Liver (tissue), 9 donors: ENCODE measurements around the gene ANP32D.

- PRO-cap, 5 experiments, result peak in 1 of 5 experiments; most common plus-strand start chr12:46788491 (in 1); most common minus-strand start chr12:46788261 (in 1)
- RAMPAGE, long total RNA, 2 experiments, result no peak in any of the 2 experiments
- RRBS, result no CpG with 5 or more reads among the region's 4 CpGs
Measured at GRCh38 chr12:46788094-46788617, 37.6 kb downstream of the SLC38A4 start.

DNA sequence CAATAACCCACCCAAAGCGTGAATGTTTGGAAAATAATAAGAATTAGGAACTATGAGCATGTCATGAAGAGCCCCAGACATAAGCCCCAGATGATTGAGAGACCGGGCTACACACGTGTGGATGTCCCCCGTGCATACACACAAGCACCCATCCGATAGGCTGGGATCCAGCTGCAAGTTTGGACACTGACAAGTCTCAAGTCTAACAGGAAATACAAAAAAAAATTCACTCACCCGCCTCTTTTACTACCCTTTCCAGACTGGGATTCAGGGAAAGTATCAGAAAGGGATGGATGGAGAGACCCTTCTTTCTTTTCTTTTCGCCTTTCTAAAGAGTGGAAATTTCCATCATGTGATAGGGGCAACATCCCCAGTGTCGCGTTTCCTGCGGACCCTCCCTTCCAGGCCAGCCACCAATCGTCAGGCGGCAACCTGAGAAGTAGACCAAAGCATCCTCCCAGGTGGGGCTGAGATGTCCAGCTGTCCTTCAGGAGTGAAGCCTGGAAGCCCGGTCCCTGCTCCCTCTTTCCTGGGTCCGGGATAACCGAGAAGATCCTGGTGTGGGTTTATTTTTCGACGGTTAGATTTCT is 6.4 kb upstream of the SLC38A4 start:
- PRO-cap, 5 experiments, result peak in 5 of 5 experiments; most common plus-strand start position 490 of the sequence (in 5); most common minus-strand start position 330 of the sequence (in 3)
- RAMPAGE, long total RNA, 2 experiments, result start-site peak on the minus strand in 1 of 2 experiments, centred at position 319 of the sequence, 910 to 1,697 reads per replicate
- RRBS, result no CpG with 5 or more reads among the region's 17 CpGs

- PRO-cap, 5 experiments, result peak in 4 of 5 experiments; most common plus-strand start chr12:46938583 (in 2); most common minus-strand start chr12:46938476 (in 3)
- RAMPAGE, long total RNA, 2 experiments, result start-site peak on the minus strand in 1 of 2 experiments, at chr12:46938292-46938384 at its widest, 22 reads per replicate
- RRBS, result no CpG with 5 or more reads among the region's 5 CpGs
Measured at GRCh38 chr12:46938046-46938762, 112.4 kb upstream of the SLC38A4 start.

DNA sequence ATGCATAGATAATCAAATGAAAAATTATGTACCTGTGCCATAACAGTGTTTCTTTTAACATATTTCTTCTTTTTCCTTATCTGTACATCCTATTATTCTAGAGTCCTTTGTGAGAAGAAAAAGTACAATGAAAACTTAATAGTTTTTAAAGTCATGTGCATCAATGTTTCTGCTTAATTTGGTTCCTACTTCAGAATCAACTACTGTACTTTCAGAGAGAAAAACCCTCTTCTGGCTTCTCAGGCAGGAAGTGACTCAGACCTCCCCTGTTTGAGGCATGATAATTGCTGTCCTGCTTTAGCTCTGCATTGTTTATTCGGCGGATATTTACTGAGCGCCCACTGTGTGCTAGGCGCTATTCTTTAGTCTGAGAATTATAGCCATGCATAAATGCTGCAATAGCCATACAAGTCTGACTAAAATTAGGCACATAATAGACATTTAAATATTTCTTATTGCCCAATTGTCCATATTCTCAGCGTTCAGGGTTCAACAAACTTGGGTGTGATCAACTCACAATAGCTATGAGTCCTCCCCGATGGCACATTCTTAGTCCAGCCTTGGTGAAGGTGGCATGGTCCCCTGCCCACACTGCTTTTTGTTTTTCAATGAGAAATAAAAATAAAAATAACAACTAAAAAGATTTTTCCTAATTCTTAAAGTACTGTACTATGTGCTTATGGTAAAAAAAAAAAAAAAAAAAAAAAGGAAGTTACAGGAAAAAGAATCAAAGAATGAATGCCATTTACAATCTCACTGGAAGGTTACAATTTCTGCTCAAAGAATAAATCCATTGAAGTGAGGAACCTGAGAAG is 6.1 kb upstream of the AMIGO2 start:
- PRO-cap, 5 experiments, result no peak in any of the 5 experiments
- RAMPAGE, long total RNA, 2 experiments, result no peak in any of the 2 experiments
- RRBS, result no CpG with 5 or more reads among the region's 6 CpGs

GRCh38 chr12:47206645-47207138 is 126.9 kb upstream of the AMIGO2 start:
- PRO-cap, 5 experiments, result no peak in any of the 5 experiments
- RAMPAGE, long total RNA, 2 experiments, result no peak in any of the 2 experiments
- RRBS, result no CpG with 5 or more reads among the region's 5 CpGs

- PRO-cap, 5 experiments, result no peak in any of the 5 experiments
- RAMPAGE, long total RNA, 2 experiments, result no peak in any of the 2 experiments
- RRBS, result no CpG with 5 or more reads among the region's 4 CpGs
Measured at GRCh38 chr12:47267763-47268141, 188.0 kb upstream of the AMIGO2 start.

- PRO-cap, 5 experiments, result peak in 1 of 5 experiments; most common minus-strand start chr12:47379057 (in 1)
- RAMPAGE, long total RNA, 2 experiments, result no peak in any of the 2 experiments
Measured at GRCh38 chr12:47378871-47379188, 299.1 kb upstream of the AMIGO2 start.

DNA sequence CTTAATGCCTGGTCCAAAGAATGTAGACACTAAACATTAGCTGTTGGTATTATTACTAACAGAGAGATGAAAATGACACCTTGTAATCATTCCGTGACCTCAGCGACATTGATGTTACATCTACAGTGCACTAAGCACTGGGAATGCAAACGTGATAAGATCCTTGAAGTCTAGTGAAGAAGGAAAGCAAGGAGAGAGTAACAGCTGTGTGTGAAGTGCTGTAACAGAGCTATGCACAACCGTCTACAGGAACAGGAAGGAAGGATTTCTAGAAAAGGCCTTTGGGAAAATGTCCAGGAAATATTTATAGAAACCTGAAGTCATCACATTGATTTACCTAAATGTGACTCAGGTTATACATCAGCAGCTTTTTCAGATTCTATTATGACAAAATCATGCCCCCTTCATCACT is 304.1 kb upstream of the AMIGO2 start:
- PRO-cap, 5 experiments, result no peak in any of the 5 experiments
- RAMPAGE, long total RNA, 2 experiments, result no peak in any of the 2 experiments
- RRBS, result no CpG with 5 or more reads among the region's 4 CpGs

- PRO-cap, 5 experiments, result no peak in any of the 5 experiments
- RAMPAGE, long total RNA, 2 experiments, result no peak in any of the 2 experiments
- RRBS, result no CpG with 5 or more reads among the region's 5 CpGs
Measured at GRCh38 chr12:47707819-47708598, 2.2 kb upstream of the RPAP3 start.

DNA sequence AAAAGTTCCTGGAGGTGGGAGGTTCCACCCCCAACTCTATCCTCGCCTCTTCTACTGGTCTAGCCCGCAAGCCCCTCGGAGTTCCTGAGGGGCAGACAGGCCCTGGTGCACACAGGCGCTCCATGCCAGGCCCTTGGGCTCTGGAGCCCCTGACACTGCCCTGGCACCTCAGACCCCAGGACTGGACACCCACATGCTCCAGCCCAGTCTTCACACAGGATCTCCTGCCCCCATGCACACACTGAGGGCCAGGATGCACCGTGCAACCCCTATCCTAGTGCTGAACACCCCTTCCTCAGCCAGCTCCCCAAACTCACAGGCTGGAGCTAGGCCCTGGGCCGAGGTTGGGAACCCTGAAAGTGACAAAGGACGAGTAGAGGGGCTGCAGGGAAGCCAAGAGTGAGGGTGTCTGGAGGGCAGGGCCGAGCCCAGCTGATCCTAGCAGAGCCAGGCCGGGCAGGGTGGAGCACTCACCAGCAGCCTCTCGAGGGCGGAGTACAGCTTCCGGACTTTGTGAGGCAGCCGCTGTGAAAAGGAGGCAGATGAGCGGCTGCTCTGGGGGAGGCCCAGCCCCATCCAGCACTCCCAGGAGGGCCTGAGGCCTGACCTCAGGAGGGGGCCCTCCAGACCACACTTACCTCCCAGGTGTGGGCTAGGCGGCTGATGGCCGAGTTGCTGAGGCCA is 14.5 kb upstream of the ENDOU start:
- PRO-cap, 5 experiments, result no peak in any of the 5 experiments
- RAMPAGE, long total RNA, 2 experiments, result no peak in any of the 2 experiments
- RRBS, result 36% methylated on average over 4 of the region's 16 CpGs

DNA sequence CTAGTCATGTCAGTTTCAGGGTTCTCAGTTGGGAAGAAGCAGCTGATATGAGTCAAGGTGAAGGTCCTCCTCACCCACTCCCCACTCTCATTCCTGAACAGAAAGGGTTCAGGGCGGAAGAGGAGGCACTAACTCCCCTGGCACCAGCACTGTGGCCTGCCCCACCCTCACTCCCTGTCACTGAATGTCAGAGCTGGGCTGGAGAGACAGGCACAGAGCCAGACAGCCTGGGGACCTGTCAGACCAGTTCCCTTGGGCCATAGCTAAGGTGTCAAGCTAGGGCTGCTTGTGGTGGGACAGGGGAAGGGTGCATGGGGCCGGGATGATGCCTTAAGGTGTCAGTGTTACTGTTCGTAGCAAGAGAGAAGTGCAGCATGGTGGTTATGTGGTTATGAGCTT is 3.9 kb downstream of the RAPGEF3 start:
- PRO-cap, 5 experiments, result no peak in any of the 5 experiments
- RAMPAGE, long total RNA, 2 experiments, result no peak in any of the 2 experiments
- RRBS, result no CpG with 5 or more reads among the region's 3 CpGs

- PRO-cap, 5 experiments, result no peak in any of the 5 experiments
- RAMPAGE, long total RNA, 2 experiments, result no peak in any of the 2 experiments
- RRBS, result no CpG with 5 or more reads among the region's 8 CpGs
Measured at GRCh38 chr12:47763522-47764181, 5.0 kb upstream of the RAPGEF3 start.

GRCh38 chr12:47781543-47782609 is 8.8 kb downstream of the SLC48A1 start:
- PRO-cap, 5 experiments, result no peak in any of the 5 experiments
- RAMPAGE, long total RNA, 2 experiments, result no peak in any of the 2 experiments
- RRBS, result no CpG with 5 or more reads among the region's 16 CpGs

DNA sequence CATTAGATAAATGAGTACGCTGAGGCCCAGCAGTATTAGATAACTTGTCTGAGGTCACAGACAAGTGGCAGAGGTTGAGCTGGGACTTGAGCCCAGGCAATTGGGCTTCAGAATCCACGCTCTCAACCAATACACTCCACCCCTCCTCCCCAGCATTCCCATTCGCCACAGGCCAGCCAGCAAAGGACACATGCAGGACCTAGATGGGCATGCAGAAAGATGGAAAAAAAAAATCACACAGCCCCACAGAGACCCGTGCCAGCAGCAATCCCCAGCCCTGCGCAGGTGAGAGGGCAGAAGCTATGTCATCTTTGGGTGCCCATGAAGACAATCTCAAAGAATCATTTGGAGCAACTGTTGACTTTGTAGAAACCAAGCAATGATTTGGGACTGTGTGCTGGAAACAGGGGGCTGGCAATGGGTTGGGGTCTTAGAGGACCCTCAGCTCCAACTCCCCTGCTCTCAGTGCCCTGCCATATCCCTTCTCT is 12.2 kb downstream of the HDAC7 start:
- PRO-cap, 5 experiments, result no peak in any of the 5 experiments
- RAMPAGE, long total RNA, 2 experiments, result no peak in any of the 2 experiments
- RRBS, result no CpG with 5 or more reads among the region's 5 CpGs

GRCh38 chr12:47828087-47828699 is 8.5 kb upstream of the HDAC7 start:
- PRO-cap, 5 experiments, result no peak in any of the 5 experiments
- RAMPAGE, long total RNA, 2 experiments, result no peak in any of the 2 experiments
- RRBS, result no CpG with 5 or more reads among the region's 8 CpGs

DNA sequence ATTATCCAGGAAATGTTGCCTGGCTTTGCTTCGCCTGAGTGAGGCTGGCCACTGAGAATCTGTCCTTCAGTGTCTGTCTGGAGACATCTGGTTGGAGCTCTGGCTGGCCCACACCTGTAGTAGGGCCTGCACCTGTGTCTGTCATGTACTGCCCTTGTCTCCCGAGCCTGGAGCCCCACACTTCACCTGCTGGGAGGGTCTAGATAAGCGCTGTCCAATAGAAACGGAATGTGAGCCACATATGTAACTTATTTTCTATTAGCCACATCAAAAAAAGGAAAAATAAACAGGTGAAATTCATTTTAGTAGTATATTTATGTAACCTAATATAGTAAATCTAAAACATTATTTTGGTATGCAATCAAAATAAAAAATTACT is 9.9 kb upstream of the HDAC7 start:
- PRO-cap, 5 experiments, result no peak in any of the 5 experiments
- RAMPAGE, long total RNA, 2 experiments, result no peak in any of the 2 experiments
- RRBS, result no CpG with 5 or more reads among the region's 4 CpGs

GRCh38 chr12:47844224-47845153 is 24.8 kb upstream of the HDAC7 start:
- PRO-cap, 5 experiments, result no peak in any of the 5 experiments
- RAMPAGE, long total RNA, 2 experiments, result no peak in any of the 2 experiments
- RRBS, result no CpG with 5 or more reads among the region's 30 CpGs

- PRO-cap, 5 experiments, result peak in 1 of 5 experiments; most common minus-strand start chr12:47850791 (in 1)
- RAMPAGE, long total RNA, 2 experiments, result no peak in any of the 2 experiments
- RRBS, result no CpG with 5 or more reads among the region's 11 CpGs
Measured at GRCh38 chr12:47850604-47851158, 31.0 kb upstream of the HDAC7 start.

GRCh38 chr12:47863369-47863909 is 41.4 kb downstream of the VDR start:
- PRO-cap, 5 experiments, result no peak in any of the 5 experiments
- RAMPAGE, long total RNA, 2 experiments, result no peak in any of the 2 experiments
- RRBS, result no CpG with 5 or more reads among the region's 11 CpGs

- PRO-cap, 5 experiments, result no peak in any of the 5 experiments
- RAMPAGE, long total RNA, 2 experiments, result no peak in any of the 2 experiments
- RRBS, result no CpG with 5 or more reads among the region's 10 CpGs
Measured at GRCh38 chr12:48472228-48472744, at the start of gene ANP32D. Gene ANP32D (plus strand): TSS chr12:48472559.